Myometrial cell (primary cell): ENCODE measurements around the genes RP9, NPSR1 and TBX20.

- RAMPAGE, long total RNA: no peak
These were observed 12.1 kb downstream of the NT5C3A start for GRCh38 chr7:33050494-33050776.

GRCh38 chr7:33108687-33109964 lies at the start of gene RP9:
TSS of gene RP9 (minus strand) at chr7:33109404.
- RAMPAGE, long total RNA: no peak

DNA sequence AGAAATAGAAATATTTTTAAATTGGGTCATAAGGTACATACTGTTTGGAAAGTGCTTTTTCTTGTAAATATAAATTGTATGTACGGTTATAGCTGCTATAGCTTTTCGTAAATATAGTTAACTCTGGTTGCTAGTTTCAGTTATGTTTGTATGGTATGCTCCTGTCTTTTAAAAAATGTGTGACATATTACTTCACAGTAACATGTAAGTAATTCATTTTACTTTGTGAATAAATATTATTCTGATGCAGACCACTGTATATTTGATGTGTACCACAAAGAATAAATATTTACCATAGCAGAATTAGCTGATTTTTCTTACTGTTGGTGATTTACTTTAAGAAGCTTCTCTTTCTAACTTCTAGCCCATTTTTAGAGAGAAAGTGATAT lies 292.7 kb downstream of the BBS9 start:
- RAMPAGE, long total RNA: no peak

DNA sequence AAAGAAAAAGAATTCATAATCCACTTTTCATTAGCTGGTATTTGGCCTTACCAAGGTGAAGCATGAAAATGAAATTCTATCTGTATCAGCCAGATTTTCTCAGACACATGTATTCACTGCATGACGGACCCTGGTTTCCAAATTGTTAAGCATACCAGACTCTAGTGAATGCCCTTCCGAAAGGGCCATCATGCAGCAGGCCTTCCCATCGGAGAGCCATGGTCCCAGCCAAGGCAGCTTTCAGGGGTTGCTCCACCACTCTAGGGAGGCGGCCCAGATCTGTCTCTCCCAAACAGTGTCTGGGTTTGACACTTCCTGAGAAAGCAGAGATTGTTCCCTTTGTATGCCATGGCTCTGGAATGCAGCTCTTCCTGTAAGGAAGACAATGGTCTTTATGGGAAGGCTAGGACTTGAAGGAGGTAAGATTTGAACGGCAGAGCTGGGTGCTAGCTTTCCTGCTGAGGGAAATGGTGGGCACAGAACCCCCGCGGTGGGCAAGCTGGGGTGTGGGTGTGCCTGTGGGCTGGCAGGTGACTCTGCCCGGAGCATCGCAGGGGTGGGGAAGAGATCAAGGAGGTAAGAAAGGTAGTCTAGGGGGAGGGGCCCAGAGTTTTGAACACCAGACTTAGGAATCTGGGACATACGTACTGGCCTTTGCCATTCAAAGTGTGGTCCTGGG lies 178.7 kb upstream of the BMPER start:
- RAMPAGE, long total RNA: no peak

DNA sequence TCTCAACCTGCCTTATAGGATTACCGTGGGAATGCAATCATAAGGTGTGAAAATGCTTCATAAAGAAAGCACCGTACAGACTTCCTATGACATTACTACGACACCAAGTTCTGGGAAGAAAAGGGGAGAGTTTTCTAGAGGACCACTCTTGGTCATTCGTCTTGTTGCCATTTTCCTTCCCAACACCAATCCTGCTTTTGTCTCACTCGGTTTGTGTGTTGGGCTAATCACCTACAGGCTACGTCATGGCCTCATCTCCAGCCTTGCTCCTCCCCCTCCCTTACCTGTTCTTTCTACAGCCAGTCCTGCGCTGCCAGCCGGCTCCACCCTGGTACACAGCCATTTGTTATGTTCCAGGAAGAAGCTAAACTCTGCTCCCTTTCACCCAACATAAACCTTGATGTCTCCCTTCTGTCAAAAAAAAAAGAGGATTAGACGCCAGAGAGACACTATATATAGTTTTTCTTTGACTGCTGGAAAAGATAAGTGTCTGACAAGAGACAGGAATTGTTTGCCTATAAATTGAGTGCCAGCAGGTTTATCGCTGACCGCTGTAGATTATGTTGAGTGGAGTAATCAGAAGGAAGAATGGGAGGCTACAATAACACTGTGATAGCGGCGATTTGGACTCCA lies 171.5 kb upstream of the BMPER start:
- RAMPAGE, long total RNA: no peak

- RAMPAGE, long total RNA: no peak
These were observed 247.5 kb downstream of the BMPER start for GRCh38 chr7:34152755-34153306.

- RAMPAGE, long total RNA: no peak
These were observed 269.7 kb downstream of the BMPER start for GRCh38 chr7:34174683-34175807.

- RAMPAGE, long total RNA: no peak
These were observed at the start of gene NPSR1 for GRCh38 chr7:34658066-34658520. TSS of gene NPSR1 (plus strand) at chr7:34658218.

DNA sequence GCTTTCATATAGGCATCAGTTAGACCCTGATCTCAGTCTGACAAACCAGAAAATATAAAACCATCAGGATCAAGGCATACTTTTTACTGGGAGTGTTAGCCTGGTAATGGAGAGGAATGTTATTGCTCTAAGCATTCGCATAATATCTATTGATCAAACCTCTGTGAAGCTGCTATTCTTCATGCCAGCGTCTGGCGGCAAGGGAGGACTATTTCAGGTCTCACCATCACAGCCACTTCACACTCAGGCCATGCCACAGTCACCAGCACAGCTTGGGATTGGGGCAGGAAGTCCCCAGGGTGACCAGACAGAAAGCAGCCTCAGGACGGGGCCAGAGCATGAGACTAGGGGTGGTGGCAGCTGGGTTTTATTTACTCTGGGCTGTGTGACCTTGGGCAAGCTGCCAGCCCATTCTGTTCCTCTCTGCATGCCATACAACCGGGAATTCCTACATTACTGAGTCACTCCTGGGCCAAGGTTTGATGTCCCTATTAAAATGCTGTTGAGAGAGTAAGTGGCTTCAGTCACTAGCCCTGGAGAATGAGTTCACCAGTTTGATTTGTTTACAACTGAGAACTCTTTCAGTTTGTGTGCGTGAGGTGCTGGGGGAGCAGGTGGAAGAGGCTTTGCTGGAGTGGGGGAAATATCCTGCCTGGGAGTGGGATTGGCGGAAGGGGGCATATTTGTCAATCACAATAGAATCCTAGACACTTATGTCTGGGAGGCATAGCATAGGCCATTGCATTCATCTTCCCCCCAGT lies 90.3 kb downstream of the NPSR1 start:
- RAMPAGE, long total RNA: no peak

GRCh38 chr7:35003594-35004593 lies 33.4 kb downstream of the DPY19L1 start:
- RAMPAGE, long total RNA: no peak

- RAMPAGE, long total RNA: no peak
These were observed 55.4 kb upstream of the DPY19L1 start for GRCh38 chr7:35092745-35093084.

DNA sequence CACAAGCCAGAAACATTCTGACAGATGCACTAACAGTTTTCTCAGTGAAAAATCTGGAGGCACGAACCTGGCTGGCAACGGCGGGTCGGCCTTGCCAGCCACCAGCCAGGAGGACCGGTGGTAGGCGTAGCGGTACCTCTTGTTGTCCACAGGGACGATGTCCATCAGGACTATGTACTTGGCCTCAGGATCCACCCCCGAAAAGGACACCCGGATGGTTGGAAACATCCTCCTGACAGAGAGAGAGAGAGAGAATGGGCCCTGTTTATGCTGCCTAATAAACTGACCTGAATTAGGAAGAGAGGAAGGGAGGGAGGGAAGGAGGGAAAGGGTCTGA lies 5.3 kb downstream of the TBX20 start:
- RAMPAGE, long total RNA: no peak

GRCh38 chr7:35253483-35254408 lies at the start of gene TBX20:
TSS of gene TBX20 (minus strand) at chr7:35254100.
- RAMPAGE, long total RNA: no peak

GRCh38 chr7:35356649-35356912 lies 102.7 kb upstream of the TBX20 start:
- RAMPAGE, long total RNA: no peak

- RAMPAGE, long total RNA: no peak
These were observed 171.5 kb upstream of the EEPD1 start for GRCh38 chr7:35981600-35981890.

- RAMPAGE, long total RNA: no peak
These were observed 164.9 kb upstream of the EEPD1 start for GRCh38 chr7:35988130-35988661.

DNA sequence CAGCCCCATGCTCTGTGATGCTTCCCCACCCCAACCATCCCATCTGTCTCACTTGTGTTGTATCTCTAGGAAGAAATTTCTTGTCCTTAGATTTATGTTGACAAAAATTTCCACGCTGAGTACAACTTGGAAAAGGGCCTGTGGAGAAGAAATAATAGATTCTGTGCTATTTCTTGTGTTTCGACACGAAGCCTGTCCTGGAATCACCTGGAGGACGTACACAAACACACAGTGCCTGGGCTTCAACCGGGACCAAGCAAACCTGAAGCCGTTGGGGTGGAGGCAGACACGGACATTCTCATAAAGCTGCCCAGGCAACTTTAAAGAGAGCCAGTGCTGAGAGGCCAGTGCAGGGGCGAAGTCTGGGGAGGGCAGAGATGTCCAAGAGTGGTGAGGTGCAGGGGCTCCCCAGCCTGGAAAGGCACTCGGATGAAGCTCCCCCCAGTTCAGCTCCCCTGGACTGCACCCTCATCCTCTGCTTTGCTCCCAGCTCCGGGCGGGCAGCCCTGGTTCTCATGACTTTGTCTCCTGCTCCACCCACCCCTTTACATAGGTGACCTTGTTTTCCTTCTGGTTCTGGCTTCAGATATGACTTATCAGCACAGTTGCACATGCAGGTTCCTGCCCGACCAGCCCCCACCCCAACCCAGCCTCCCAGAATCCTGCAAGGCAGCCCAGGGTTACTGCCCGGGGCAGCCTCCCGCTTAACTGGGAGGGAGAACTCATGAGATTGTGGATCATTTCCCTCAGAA lies 60.8 kb upstream of the EEPD1 start:
- RAMPAGE, long total RNA: no peak

- RAMPAGE, long total RNA: no peak
These were observed 37.6 kb upstream of the EEPD1 start for GRCh38 chr7:36115395-36115929.

DNA sequence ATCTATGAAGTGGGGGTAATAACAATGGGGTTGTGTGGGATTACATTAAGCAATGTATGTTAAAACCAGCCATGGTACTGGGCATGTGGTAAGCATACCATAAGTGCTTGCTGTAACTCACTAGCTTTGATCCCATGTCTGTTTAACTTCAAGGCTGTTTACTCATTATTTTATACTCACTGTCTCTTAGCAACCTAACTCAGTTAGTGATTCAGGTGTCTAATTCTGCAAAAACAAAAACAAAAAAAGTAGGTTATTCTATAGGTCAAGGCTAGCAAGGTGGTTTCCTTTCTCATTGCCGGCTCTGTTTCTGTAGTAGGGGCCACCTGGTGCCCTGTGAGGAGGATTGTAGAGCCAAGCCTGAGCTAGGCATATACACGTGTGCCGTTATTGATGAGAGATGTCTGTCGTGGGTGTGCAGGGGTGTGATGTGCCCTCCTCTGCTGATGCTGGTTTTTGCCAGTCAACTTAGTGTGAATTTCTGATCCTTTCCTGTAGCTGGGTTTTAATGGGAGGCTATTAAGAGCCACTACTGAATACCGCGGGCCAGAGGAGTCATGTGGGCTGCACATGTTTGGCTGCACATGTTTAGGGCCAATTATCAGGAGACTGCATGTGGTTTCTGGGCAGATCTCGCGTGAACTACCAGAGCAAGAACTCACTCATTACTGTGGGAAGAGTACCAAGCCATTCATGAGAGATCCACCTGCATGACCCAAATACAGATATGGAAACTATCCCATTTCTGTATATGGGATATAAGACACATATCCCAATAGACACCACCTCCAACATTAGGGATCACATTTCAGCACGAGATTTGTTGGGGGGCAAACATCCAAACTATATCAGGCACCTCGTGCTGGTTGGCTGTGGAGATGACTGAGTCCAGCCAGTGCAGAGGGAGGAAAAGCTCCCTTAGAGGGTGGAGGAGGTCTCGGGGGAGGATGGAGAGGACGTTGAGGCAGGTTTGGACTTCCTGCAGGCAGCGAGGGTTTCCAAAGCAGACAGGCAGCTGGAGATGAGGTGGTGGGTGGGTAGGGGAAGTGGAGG lies 56.3 kb downstream of the EEPD1 start:
- RAMPAGE, long total RNA: no peak

DNA sequence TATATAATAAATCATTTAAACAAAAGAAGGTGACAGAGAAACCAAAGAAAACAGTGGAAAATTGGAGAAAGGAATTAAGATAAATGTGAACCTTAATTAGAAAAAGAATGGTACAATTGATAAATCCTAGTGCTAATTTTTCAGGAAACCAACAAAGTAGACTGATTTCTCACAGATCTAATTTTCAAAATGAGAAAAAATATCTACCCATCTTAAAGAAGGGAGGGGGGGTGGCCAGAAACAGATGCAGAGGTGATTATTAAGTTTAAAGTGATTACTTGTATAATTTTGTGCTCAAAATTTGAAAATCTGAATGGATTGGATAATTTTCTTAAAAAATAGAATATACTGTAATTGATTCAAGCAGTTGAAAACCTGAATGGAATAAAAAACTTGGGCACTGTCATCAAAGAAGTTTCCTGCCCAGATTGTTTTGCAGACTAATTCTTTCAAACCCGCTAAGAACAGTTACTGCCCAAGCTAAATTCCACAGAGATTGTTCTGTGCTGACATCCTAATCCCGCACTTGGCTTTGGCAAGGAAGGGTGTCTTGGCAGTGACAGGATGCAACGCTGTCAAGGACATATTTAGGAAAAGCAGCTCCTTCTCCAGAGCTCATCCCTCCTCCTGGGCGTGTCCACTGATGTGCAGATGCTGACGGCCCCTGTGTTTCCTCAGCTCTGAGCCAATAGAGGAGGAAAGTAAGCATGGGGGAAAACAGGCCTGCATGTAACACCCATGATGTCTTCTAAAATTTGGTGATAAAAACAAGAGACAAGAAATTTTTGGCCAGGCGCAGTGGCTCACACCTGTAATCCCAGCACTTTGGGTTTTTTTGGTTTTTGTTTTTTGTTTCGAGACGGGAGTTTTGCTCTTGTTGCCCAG lies 74.0 kb downstream of the EEPD1 start:
- RAMPAGE, long total RNA: no peak